Parotid gland (tissue), 1 donor: ENCODE results near the genes TAMM41 and TSEN2.

GRCh38 chr3:10009013-10010028 is 16.9 kb upstream of the FANCD2 start:
- PRO-cap = unidirectional peak, minus-strand start at chr3:10009137

- PRO-cap = no peak
Observed at GRCh38 chr3:10248306-10248414, 99 bp upstream of the TATDN2 start.

DNA sequence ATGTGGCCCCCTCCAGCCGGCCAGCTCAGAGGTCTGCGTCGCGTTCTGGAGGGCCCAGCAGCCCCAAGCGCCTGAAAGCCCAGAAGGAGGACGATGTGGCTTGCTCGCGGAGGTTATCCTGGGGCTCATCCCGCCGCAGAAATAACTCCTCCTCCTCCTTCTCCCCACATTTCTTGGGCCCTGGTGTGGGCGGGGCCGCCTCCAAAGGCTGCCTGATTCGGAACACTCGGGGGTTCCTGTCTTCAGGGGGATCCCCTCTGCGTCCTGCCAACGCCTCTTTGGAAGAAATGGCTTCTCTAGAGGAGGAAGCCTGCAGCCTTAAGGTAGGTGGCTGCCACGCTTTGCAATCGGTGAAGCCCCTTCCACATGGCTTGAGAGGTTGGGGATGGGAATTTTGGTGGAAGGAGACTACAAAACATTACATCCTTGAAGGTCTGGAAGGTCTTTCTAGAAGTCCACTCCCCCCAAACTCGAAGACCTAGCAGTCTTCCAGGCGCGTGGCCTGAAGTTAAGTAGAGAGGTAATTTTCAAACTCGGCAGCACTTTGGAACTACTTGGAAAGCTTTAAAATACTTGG is 1.1 kb downstream of the TATDN2 start:
- PRO-cap = unidirectional peak, minus-strand start at position 143 of the sequence

GRCh38 chr3:10469406-10470150 is 35.8 kb downstream of the ATP2B2 start:
- PRO-cap = no peak

DNA sequence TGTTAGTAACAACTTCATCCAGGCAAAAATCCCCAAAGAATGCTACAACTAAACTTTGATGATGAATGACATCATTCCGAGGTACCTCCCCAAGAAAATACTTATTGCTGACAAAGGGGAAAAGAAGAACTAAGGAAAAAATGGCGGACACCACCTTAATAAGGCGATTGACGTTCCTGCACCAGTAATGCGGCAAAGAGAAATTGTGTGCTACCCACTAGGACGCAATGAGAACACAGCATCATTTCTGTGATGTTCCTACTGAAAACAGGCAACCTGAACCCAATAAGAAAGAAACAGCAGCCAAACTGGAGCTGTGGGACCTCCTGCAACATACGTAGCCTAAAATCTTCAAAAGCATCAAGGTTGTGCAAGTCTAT is 78.1 kb upstream of the SLC6A11 start:
- PRO-cap = no peak

DNA sequence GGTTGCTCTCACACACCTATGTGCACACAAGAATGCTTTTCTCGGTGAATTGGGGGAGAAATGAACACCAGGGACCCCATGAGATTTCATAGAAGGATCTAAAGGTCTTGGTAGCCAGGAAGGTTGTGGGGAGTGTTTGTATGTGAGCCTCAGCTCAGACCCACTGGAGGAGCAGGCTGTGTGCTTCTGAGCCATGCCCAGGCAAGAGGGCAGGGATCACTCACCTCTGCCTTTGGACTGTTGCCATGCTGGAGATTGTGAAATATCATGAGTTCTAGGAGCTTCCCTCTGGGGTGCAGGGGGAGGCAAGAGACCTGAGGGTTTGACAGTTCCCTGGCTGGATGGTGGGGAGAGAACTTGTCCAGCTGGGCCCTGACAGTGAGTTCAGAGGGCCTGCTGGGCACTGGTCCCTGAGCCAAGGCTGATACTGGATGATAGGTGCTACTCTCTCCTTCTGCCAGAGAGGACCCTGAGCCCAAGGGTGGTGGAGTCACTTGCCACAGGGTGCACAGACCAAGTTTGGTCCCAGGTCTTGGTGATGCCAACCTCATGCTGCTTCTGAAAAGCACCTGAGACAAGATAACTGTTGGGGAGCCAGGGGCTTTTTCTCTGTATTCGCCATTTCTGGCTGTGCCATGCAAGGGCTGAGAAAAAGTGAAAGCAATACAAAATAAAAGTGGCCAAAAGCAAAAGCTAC is 6.1 kb downstream of the SLC6A1 start:
- PRO-cap = no peak

- PRO-cap = no peak
Observed at GRCh38 chr3:11145682-11146332, 8.5 kb upstream of the HRH1 start.

GRCh38 chr3:11290097-11290398 is 17.9 kb downstream of the ATG7 start:
- PRO-cap = no peak

DNA sequence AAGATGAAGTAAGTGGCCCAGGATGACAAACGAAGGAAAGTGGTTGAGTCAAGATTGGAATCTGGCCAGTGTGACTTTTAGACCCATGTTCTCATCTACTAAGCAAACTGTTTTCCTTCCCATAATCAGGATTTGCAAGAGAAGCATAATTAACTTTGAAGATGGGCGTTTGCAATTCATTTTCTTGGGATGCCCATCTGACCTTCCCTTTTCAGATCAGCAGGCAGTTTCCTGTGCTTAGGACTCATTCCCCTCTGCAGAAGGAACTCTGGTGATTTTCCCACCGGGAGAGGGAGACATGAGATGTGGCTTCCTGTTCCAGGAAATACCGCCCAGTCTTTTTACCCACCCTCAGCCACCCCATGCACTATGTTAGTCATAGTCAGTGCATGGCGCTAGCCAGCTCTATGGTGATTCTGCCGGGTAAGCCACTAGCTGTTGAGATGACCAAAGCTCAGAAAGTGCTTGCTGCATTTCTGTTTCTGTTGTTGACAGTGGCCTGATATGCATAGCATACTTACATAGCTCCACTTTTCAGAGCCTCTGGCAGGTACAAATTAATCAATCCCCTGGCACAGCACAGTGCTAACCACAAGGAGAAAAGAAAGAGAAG is 129.4 kb downstream of the VGLL4 start:
- PRO-cap = unidirectional peak, plus-strand start at position 379 of the sequence

DNA sequence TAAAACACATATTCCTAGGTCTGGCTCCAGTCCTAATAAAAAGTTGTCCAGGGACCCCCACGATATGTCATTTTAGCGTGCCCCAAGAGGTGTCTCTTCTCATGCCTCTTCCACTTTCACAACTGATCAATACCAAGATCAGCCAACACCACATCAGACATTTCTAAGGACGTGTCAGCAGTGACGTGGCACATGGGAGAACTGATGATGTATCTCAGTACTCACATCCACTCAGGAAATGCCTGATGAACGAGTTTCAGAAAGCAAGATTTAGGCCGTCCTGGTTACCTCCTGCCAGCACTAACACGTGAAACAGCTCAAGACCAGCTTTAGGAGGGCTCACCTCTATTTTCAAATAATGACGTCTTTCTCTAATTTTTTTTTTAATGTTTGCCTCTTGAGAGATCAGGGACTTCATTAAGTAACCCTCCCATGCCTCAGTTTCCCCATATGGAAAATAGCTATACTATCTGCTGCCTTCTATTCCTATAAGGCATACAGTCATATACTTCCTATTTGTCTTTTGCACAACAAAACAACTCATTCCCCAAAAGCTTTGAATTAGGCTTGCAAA is 19.5 kb downstream of the VGLL4 start:
- PRO-cap = no peak

DNA sequence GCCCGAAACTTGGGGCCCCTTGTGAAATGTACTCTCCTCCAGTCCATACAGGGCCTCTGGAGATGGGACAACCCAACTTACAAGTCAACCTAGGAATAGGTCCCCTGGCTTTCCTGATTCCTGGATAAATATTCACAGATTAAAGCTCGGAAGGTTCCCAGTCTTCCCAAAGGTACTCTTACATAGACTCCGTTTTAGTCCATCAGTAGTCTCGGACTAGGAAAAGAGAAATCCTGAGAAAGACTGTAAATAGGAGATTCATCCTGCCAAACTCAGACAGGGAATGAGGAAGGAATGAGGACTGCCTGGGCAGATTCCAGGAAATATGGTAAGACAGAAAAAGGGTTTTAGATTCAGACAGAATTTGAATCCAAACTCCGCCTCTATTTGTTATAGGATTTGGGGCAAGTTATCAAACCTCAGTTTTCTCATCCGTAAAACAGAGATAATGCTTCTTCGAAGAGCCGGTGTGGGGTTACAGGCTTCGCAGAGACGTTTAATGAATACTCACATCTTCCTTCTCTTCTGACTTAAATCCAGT is 77.7 kb upstream of the VGLL4 start:
- PRO-cap = no peak

DNA sequence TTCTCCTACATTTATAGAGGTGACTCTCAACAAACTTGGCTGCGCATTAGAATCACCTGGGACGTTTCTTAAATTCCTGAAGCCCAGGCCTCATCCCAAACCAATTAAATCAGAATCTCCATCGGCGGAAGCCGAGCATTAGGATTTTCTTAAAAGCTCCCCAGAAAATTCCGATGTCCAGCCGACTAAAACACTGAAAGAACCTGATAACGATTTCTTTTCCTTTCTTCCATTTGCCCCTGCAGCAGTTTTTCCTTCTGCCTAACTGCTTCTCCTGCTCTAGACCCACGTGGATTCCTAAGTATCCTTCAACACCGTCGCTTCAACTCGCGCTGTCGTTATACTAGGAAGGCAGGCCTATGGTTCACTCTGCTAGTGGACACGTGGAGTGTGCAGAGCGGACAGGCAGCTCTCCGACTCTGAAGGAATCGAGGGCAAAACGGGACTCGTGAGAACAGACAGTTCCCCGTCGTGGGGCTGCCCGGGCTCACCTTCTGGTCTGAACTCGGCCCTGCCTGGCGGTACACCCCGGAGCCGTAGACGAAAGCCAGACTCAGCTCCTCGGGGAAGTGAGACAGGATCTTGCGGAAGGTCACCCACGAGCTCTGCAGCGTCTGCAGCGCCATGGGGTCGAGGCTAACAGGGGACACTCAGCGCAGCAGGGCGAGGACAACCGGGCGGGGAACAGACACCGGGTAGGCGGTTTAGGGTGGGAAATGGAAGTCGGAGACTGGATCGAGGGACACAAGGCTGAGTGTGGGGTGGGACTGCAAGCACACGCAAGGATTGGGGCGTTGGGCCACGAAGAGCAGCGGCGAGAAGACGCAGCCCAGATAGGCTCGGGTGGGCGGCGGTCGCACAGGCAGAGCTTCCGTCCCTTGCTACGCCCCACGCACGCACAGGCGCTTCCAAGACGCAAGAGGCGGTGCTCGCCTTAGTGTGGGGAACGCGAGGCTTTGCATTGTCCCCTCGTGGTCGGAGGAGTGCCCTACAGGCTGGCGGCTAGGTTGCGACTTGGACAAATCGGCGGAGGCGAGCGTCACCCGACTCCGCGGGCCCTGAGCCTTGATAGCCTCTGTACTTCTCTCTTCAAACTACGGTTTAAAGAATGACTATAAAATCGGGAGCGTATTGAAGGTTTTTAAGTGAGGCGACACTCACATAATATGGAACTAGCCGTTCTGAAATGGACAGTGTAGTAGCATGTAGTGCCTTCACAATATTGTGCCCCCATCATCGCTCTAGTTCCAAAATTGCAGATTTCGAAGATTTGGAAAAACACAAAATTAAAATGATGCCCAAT is at the start of gene TAMM41:
TAMM41 (minus strand) TSS at position 875 of the 1,303 bp plus-strand sequence.
- PRO-cap = bidirectional peak, plus-strand start at position 1,017 of the sequence, minus-strand start at position 873 of the sequence

- PRO-cap = unidirectional peak, plus-strand start at chr3:12144461
Observed at GRCh38 chr3:12143897-12144689, 14.6 kb downstream of the TIMP4 start.

- PRO-cap = no peak
Observed at GRCh38 chr3:12316357-12316659, 27.4 kb downstream of the PPARG start.

DNA sequence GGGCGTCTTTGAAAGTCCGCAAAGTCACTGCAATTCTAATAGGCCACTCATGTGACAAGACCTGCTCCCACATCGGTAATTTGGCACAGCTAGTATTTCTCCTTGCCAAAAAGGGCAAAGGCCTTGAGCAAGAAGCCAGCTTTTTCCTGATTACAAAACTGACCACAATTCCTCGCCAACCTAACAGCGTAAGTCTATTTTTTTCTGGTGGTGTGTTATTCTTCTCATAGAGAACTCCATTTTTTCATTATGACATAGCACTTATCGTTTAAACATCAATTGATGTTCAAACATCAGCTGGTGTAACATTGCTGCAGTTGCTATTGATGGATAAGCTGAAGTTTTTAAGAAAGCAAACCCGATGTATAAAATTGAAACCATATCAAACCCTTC is 61.6 kb downstream of the PPARG start:
- PRO-cap = no peak

GRCh38 chr3:12430519-12431108 is 53.7 kb upstream of the TSEN2 start:
- PRO-cap = no peak

- PRO-cap = bidirectional peak, plus-strand start at chr3:12484520, minus-strand start at chr3:12484335
Observed at GRCh38 chr3:12483716-12484921, at the start of gene TSEN2. Gene TSEN2 (plus strand): TSS chr3:12484480.

GRCh38 chr3:12560415-12561361 is 3.8 kb downstream of the MKRN2 start:
- PRO-cap = no peak

DNA sequence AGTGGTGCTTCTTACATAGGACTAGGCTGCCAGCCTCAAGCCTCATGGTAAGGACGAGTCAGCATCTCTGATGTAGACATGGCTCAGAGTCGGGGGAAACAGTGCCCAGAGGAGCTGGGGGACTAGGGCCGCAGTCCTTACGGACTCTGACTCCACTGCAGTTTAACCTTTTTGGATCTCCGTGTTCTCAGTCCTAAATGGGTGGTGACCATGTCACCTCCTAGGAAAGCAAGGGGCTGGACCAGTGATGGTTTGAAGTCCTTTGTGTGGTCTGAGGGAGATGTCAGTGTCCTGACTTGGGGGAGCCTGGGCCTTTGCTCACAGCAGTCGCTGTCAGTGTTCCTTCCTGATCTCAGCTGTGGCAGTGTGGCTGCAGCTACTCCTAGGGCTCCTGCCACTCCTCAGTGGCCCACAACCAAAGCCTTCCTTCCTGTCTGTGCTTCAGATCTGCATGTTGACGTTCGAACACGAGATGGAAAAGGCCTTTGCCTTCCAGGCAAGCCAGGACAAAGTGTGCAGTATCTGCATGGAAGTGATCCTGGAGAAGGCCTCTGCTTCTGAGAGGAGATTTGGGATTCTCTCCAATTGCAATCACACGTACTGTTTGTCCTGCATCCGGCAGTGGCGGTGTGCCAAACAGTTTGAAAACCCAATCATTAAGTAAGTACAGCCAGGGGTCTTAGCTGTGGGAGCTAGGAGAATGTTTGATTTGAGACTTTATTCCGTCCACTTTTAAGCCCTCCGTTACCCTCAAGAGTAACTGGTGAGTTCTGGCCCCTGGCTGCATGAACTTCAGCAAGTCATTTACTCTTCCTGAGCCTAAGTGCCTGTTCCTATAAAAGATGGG is 17.7 kb downstream of the MKRN2 start:
- PRO-cap = no peak

- PRO-cap = no peak
Observed at GRCh38 chr3:12594734-12595314, 37.9 kb downstream of the MKRN2 start.